Karpas-422 (cell line): ENCODE results near the genes THAP11, NRN1L and CTRL.

DNA sequence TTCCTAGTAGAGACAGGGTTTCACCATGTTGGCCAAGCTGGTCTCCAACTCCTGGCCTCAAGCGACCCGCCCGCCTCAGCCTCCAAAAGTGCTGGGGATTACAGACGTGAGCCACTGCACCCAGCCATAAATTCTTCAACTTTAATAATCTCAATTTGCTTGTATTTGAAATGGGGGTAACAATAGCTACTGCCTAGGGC lies 5.6 kb upstream of the ZDHHC1 start:
- PRO-cap, result no peak
- RAMPAGE, long total RNA, result no peak

- PRO-cap, result no peak
- RAMPAGE, long total RNA, result no peak
These were observed 6.7 kb downstream of the HSD11B2 start for GRCh38 chr16:67437512-67438079.

DNA sequence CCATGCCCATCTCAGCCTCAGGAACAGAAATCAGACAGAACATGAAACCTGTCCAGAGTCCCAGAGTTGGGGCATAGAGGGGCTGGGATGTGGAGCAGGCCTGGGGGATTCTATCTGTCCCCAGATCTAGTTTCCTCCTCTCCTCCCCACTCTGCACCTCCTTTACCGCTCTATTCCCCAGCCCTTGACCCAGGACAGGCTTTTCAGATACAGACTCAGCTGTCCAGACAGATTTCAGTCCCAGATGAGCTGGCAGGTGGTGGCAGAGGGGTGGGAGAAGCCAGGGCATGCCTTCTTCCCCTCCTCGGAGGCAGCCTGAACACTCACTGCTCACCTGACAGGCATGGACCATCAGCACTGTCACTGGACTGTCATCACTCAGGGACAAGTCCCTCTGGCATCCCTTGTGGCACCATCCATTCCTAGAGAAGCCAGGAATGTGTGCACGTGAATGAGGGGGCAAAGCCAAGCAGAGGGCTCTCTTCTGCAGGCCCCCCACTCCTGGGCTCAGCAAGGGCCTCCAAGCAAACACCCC lies 23.7 kb downstream of the ATP6V0D1 start:
- PRO-cap, result no peak
- RAMPAGE, long total RNA, result no peak

GRCh38 chr16:67474558-67475679 lies 6.0 kb downstream of the ATP6V0D1 start:
- PRO-cap, result no peak
- RAMPAGE, long total RNA, result no peak

DNA sequence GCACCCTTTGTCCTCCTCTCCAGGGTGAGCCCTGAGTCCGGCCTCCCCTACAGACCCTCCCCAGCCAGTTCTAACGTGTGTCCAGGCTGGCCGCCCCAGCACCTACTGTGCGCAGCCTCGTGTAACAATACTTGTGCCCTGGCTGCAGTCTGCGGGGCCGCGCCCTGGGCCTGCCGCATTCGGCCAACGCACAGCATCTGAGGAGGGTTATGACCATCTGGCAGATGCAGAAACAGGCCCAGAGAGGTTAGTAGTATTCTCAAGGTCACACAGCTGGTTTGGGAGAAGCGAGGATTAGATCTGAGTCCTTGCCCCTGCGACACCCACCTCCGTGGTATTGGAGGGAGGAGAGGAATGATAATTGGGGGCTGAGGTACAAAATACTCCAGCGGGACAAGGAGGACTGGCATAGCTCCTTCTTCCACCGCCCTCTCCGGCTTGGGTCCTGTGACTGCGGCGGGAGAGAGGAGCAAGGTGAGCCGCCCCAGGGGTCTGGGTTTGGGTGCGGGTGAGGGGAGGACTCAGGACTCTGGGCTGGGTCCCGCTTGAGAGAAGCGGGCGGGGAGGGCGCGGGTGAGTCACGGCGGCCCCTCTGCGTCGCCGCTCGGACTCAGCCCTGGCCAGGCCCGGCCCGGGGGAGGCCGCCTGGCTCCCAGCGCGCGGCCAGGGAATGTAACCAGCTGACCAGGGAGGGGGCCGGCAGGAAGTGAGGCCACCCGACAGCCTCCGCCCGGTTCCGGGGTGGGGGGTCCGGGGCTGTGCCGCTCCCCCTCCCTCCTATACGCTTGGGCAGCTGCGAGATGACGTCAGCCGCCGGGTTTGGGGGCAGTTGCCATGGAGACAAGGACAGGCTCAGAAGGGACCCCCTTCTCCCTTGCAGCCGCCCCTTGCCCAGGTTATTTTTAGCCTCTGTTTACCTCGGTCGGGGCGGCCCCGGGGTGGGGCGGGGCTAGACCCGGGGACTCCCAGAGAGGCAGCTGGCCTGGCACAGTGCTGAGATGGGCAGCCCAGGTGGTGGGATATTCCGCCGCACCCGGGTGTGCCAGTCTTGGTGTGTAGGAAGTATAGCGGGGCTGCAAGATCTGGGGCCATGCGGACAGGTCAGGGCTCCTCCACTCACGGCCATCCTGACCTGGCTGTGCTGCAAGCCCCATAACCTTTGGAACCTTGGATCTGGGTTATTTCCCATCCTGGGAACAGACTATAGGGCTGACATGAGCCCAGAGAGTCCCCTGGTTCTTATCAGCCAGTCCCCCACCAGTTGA lies 1.4 kb downstream of the RIPOR1 start:
- PRO-cap, result no peak
- RAMPAGE, long total RNA, result no peak

DNA sequence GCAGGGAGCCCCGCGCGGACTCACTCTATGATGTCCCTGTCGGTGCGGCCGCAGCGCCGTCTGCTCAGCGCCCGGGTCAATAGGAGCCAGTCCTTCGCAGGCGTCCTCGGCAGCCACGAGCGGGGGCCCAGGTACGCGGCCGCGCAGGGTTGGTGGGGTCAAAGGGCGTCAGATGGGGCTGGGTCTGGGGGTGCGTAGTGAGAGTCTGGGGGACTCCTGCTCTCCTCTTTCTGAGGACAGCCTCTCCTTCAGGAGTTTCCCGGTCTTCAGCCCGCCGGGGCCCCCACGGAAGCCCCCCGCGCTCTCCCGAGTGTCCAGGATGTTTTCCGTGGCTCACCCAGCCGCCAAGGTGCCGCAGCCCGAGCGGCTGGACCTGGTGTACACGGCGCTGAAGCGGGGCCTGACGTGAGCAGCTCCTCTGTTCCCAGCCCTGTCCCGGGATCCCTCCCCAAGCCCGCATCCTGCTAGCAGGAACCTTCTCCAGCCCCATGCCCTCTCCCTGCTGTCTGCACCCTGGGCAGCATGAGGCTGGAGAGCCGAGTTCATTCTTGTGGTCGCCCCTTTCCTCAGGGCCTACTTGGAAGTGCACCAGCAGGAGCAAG lies 9.9 kb downstream of the RIPOR1 start:
- PRO-cap, result no peak
- RAMPAGE, long total RNA, result no peak

GRCh38 chr16:67541248-67542374 lies 13.0 kb downstream of the RIPOR1 start:
- PRO-cap, result no peak
- RAMPAGE, long total RNA, result no peak

- PRO-cap, result no peak
- RAMPAGE, long total RNA, result no peak
These were observed 16.1 kb downstream of the RIPOR1 start for GRCh38 chr16:67544575-67545299.

DNA sequence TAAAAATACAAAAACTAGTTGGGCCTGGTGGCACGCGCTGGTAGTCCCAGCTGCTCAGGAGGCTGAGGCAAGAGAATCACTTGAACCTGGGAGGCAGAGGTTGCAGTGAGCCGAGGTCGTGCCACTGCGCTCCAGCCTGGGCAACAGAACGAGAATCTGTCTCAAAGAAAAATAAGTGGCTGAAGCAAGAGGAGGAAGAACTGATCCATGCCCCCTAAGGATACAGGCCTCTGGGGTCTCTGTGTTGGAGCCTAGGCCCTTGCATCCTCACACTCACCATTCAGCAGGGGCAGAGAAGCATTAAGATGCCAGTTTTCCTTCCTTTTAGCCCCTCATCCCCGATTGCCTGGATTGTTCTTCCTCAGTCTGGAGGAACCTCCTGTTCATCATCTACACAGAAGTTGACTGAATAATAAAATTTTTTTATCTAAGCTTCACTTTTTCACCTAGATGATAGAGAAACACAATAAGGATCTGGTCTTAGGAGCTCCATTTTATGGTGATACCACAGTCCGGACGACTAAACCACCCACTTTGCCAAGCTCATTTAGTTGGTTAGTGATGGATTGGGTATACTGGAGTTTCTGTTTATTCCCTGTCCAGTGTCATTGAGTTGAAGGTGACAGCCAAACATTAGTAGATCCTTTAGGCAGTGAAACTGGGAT lies 37.0 kb downstream of the CTCF start:
- PRO-cap, result no peak
- RAMPAGE, long total RNA, result no peak

GRCh38 chr16:67648640-67648914 lies 3.6 kb downstream of the CARMIL2 start:
- PRO-cap, result no peak
- RAMPAGE, long total RNA, result no peak

- PRO-cap, result no peak
- RAMPAGE, long total RNA, result no peak
These were observed 508 bp downstream of the PARD6A start for GRCh38 chr16:67661187-67661748.

- PRO-cap, result no peak
- RAMPAGE, long total RNA, result no peak
These were observed 2.7 kb downstream of the PARD6A start for GRCh38 chr16:67663179-67664122.

DNA sequence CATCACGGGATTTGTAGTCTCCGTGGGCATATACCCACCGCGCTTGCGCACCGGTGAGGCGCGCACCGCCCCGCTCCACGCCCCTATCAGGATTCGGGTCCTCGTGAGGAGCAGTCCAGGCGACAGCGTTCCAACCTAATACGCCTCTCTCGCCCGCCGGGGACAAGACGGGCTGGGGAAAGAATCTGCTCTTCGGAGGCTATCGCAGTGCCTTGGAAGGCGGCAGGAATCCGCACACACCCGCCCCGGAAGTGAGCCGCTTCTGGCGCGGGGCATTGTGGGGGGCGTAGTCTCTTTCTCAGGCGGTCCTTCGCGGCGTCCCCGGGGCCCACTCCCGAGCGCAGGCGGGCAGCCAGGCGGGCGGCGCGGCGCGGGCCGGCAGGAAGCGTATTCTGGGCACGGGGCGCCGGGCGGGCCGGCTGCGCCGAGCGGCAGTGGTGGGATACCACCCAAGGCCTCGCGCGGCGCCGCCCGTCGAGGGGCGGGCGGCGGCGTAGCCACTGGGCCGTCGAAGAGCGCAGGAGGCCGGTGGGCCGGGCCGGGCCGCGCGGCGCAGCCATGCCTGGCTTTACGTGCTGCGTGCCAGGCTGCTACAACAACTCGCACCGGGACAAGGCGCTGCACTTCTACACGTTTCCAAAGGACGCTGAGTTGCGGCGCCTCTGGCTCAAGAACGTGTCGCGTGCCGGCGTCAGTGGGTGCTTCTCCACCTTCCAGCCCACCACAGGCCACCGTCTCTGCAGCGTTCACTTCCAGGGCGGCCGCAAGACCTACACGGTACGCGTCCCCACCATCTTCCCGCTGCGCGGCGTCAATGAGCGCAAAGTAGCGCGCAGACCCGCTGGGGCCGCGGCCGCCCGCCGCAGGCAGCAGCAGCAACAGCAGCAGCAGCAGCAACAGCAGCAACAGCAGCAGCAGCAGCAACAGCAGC lies at the start of gene THAP11:
THAP11 (plus strand) TSS at position 324 of the 931 bp plus-strand sequence.
- PRO-cap, result bidirectional peak, plus-strand start at position 86 of the sequence, minus-strand start outside the sequence; unidirectional peak, minus-strand start at position 816 of the sequence
- RAMPAGE, long total RNA, result no peak

- PRO-cap, result no peak
- RAMPAGE, long total RNA, result no peak
These were observed 1.6 kb downstream of the THAP11 start for GRCh38 chr16:67843719-67844054.

GRCh38 chr16:67858932-67859480 lies 11.5 kb upstream of the CENPT start:
- PRO-cap, result no peak
- RAMPAGE, long total RNA, result no peak

DNA sequence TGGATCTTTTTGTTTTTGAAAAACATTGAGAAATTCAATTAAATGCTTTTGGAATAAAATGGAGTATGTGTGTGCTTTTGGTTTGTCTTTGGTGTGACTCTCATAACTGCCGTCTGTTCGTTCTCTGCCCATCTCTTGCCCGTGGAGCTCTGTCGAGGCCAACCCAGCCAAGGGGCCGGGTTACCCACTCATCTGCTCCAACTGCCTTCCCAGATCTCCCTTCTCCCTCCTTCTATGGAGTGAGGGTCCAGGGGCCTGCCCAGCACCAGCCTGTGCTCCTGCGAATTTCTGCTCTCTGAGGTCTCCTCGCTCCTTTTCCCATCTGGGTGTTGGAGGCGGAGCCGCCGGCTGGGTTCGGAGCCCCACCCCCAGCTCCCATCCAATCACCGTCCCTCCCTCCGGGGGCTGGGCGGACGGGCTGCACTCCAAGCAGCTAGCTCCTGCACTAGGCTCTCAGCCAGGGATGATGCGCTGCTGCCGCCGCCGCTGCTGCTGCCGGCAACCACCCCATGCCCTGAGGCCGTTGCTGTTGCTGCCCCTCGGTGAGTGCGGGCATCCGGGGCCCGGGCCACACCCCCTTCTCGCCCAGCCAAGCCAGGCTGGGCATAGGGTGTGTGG lies at the start of gene NRN1L:
NRN1L (plus strand) TSS at position 445 of the 618 bp plus-strand sequence.
- PRO-cap, result no peak
- RAMPAGE, long total RNA, result no peak

GRCh38 chr16:67892717-67893139 lies 326 bp upstream of the PSKH1 start:
- PRO-cap, result bidirectional peak, plus-strand start at chr16:67893275, minus-strand start at chr16:67893005
- RAMPAGE, long total RNA, result no peak

GRCh38 chr16:67927126-67928275 lies 4.2 kb downstream of the CTRL start:
- PRO-cap, result no peak
- RAMPAGE, long total RNA, result no peak

GRCh38 chr16:67931764-67932023 lies at the start of gene CTRL:
TSS of gene CTRL (minus strand) at chr16:67931862.
- PRO-cap, result no peak
- RAMPAGE, long total RNA, result no peak

GRCh38 chr16:67958400-67959289 lies 9.8 kb downstream of the SLC12A4 start:
- PRO-cap, result no peak
- RAMPAGE, long total RNA, result no peak